OCI-LY7 (cell line): ENCODE measurements around the gene PPT2.

GRCh38 chr6:31724345-31724803 lies 1.2 kb downstream of the MPIG6B start:
- PRO-cap = no peak
- RAMPAGE, long total RNA = no peak

- PRO-cap = no peak
- RAMPAGE, long total RNA = no peak
These were observed 2.0 kb downstream of the VWA7 start for GRCh38 chr6:31775065-31775550.

- PRO-cap = no peak
- RAMPAGE, long total RNA = no peak
These were observed 4.7 kb downstream of the HSPA1A start for GRCh38 chr6:31819901-31820582.

DNA sequence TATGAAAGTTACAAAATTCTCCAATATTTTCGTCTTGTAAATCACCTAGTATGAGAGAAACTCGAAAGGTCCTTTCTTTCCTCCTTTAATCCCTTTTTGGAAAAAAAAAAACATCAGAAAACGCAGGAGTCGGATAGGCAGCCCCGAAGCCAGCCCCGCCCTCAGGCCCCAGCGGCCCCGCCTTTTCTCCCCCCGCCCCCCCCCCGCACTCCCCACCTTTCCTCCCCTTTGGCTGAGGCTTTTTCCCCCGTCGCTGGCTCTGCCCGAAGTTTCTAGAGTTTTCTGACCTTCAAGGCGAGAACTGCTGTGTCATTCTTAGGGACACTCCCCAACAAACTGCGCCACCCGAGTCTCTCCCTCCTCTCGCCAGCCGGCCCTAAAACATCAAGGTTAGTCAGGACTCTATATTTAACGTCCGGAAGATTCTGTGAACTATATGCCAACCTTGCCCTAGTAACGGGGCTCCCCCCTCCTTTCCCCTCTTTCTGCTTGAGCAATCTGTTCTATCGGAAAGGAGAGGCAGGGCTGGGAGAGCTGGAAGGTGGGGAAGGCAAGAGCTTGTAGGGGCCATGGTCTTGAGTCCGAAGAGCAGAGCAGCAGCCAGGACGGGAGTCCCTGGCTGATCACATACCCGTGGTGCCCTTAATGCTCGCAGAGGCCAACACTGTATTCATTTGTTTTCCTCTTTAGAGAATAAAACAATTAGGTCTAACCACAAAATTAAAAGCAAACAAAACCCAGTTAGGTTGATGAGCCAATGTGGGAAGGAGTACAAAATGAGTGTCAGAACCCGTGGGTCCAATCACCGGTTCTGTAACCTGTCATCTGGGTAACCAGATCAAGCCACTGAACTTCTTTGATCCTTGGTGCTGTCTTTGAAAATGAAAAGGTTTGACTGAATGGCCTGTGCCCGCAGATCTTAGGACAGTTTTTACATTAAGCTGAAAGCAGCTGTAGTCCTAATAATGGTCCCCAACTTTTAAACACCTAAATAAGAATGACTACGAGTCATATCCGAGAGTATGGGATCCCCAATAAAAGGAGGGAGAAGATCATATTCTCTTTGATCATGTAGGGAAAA lies 5.3 kb upstream of the HSPA1B start:
- PRO-cap = bidirectional peak, plus-strand start at position 240 of the sequence, minus-strand start outside the sequence
- RAMPAGE, long total RNA = no peak

GRCh38 chr6:31831044-31831453 lies 3.5 kb downstream of the HSPA1B start:
- PRO-cap = no peak
- RAMPAGE, long total RNA = no peak

DNA sequence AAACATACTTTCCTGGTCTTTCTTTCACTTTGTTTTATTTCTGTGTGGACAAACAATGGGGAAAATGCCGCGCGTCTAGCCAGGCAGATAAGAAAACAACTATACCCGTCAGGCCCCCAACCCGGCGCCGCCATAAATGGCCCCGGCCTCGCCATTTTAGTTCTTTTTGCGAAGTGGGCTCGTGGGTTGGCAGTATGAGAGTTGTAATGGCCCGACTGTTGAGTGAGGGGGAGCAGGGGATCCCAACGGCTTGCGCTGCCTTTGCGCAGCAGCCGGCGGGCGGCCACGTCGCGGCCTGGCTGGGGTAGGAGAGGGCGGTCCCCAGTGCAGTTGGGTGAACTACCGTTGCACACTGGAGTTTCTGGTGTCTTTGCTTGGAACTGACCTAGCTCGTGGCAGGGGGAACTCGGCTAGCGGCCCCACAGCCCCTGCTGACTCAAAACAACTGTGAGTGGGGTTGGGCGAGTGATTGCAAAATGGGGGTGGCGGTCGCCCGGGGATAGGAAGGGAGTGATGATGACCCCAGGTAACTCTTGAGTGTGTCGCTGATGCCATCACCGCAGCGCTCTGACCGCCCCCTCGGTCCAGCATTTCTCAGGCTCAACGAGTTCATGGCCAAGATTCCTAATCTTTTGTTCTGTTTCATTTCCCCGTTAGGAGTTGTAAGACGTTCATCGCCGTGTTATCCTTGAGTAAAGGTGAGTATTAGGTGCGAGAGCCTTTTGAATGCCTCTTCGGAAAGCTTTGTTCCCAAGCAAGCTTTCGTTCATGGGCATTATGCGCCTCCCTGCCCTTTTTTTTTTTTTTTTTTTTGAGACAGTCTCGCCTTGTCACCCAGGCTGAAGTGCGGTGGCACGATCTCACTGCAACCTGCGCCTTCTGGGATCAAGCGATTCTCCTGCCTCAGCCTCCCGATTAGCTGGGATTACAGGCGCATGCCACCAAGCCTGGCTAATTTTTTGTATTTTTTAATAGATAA lies 7.5 kb downstream of the HSPA1B start:
- PRO-cap = bidirectional peak, plus-strand start at position 164 of the sequence, minus-strand start outside the sequence; bidirectional peak, plus-strand start at position 510 of the sequence, minus-strand start at position 354 of the sequence
- RAMPAGE, long total RNA = no peak

DNA sequence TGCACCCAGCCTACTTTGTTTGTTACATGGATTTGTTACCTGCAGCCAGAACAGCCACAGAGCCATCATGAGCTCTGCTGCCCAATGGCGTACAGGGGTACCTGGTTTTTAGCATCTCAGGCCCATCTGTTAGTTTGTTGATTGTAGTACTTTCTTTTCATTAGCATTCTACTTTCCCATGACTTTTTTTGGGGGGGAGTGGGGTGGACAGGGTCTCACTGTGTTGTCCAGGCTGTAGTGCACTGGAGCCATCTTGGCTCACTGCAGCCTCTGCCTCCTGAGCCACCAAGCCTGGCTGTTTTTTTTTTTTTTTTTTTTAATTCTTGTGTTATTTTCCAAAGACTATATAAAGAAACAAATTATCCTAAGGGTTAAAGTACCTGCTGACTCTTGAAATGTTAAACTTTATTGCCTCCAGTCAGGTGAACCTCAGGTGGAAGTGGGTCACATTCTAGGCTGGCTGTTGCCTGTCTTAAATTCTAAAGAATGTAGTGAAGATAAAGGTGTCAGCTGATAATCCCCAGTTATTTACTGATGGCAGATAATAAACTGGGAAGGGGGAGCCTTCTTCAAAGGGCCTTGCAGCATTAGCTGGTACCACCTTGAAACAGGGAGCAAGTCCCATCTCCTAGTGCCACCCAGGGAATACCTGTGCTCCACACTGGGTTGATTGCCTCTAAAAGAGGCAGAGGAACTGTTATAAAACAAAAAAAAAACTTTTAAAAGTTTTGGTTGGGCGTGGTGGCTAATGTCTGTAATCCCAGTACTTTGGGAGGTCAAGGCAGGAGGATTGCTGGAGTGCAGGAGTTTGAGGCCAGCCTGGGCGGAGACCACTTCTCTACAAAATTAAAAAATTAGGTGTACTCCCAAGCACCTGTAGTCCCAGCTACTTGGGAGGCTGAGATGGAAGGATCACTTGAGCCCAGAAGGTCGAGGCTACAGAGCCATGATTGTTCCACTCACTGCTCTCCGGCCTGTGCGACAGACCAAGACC lies 15.0 kb downstream of the NEU1 start:
- PRO-cap = no peak
- RAMPAGE, long total RNA = no peak

- PRO-cap = no peak
- RAMPAGE, long total RNA = no peak
These were observed 7.9 kb downstream of the SLC44A4 start for GRCh38 chr6:31870407-31871688.

DNA sequence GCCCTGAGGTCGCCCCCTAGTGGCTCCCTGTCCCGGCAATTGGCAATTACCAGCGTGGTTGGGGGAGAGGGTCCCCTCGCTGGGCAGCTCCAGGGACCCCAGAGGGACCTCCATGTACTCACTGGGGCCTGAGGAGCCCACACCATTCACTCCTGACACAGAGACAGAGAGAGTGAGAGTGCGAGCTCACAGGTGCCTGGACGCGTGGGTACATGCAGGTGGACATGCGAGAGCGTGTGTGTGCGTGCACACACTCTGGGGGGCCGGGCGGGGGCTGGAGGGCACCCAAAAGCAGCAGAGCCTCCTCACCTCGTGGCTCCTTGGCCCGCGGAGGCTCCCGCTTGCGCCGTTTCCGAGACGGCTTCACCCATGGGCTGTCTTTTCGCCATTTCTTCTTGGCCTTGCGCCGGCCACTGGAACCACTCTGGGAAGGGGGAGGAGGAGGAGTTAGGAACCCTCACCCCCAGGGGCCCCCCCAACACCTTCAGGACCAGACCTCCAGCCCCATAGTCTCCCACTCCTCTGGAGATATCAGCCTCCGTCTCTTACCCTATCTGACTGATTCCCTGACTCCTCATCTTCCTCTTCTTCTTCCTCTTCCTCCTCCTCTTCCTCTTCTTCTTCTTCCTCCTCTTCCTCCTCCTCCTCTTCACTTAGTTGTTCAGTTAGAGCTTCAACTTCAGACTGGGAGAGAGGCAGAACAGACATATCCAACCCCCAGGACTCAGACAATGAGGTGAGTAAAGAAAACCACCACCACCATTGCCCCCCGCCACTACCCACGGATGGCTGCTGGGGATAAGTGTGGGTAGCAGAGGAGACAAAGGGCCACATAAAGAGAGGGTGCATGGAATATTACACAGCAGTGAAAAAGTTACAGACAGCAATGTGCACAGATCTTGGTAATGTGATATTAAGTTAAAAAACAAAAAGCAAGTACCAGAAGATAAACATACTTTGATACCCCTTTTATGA lies 8.3 kb downstream of the EHMT2 start:
- PRO-cap = no peak
- RAMPAGE, long total RNA = no peak

GRCh38 chr6:31900796-31901190 lies 1.1 kb downstream of the ZBTB12 start:
- PRO-cap = no peak
- RAMPAGE, long total RNA = no peak

DNA sequence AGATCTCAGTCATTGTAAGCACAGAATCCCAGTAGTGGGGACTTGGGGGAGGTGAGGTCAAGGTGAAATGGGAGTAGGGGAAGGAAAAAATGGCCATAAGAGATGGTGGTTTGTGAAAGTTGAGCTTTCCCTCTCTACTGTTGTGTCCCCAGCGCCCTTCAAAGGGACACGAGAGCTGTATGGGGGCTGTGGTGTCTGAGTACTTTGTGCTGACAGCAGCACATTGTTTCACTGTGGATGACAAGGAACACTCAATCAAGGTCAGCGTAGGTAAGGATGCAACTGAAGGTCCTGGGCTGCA lies 4.2 kb downstream of the CFB start:
- PRO-cap = no peak
- RAMPAGE, long total RNA = no peak

- PRO-cap = no peak
- RAMPAGE, long total RNA = no peak
These were observed 3.1 kb downstream of the DXO start for GRCh38 chr6:31968753-31969375.

GRCh38 chr6:32064668-32065230 lies 26.5 kb downstream of the CYP21A2 start:
- PRO-cap = no peak
- RAMPAGE, long total RNA = no peak

- PRO-cap = no peak
- RAMPAGE, long total RNA = no peak
These were observed 30.5 kb downstream of the CYP21A2 start for GRCh38 chr6:32068462-32069277.

DNA sequence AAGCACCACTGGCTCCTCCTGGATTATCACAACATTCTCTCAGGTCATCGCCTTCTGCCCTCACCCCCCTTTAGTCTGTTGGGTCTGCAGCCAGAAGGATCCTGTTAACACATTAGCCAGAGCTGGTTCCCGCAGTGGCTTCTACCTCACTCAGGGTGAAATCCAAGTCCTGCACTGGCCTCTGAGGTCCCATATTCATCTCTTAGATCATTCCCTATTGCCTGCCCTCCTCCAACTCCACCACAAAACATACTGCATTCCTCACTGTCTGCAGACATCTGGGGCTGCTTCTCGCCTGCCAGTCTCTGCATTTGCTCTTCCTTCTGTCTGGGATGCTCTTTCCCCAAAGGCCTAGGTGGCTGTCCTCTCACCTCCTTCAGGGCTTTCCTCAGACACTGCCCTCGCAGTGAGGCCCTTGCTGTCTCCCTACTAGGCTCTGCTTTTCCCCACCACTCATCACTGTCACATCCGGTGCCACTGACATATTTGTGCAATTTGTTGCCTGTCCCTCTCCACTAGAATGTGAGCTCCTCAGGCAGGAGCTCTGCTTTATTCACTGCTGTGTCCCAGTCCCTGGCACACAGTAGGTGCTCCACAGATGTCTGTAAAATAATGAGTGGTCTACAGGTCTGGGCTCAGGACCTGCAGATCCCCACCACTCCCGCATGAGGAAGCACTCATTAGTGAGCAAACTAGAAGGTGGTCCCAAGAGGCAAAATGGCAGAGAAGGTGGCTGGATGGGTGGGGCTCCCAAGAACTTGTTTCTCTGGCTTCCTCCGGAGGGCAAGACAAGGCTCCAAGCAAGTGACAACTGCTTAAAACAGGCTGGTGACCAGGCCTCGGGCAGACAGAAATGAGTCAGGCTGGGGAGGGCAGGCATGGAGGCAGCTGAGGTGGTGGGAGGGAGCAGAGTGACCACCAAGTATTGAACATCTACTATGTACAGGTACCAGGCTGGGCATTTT lies 33.7 kb downstream of the TNXB start:
- PRO-cap = no peak
- RAMPAGE, long total RNA = no peak

DNA sequence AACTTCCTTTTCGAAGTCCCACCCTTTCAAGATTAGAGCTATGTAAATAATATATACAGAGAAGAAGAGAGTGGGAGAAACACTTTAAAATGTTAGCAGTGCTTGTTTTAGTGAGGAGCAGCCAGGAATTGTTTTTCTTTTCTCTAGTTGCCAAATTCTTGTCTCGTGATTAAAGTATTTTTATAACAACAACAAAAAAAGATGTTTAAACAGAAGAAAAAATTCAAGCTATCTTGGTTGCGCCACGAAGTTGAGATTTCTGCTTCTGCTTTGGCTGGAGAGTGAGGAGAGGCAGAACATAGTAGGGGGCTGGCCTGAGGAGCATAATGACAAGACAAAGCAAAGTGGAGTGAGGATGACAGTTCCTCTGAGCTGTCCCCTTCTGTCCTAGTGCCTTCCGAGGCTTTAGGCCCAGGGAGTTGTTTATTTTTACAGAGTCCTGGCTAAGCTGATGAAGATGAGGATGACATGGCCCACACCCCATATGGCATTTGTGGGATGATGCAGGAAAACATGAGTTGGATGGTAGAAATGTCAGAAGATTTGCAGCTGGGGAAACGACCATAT lies 15.9 kb downstream of the TNXB start:
- PRO-cap = no peak
- RAMPAGE, long total RNA = no peak

- PRO-cap = no peak
- RAMPAGE, long total RNA = no peak
These were observed 4.5 kb downstream of the TNXB start for GRCh38 chr6:32104588-32105006.

DNA sequence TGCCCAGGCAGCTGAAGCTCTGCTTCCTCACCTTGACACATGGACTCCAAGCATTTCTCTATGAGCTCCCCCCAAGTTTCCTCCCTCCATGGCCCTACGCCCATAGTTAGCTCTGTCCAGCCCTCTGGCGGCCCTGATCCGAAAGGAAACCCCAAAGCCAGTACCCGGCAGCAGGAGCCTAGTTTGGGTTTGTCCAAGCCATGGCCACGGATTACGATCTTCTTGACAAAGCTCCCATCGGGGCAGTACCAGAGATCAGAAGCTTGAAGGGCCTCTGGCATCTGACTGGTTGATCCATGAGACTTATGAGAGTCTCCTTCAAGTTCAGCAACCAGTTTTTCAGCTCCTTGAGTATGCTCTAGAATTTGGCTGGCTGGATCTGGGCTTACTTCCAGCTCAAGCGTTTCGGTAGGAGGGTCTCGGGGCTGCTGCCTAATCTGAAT lies 825 bp downstream of the FKBPL start:
- PRO-cap = no peak
- RAMPAGE, long total RNA = no peak

- PRO-cap = bidirectional peak, plus-strand start at chr6:32154076, minus-strand start at chr6:32153734
- RAMPAGE, long total RNA = no peak
These were observed at the start of gene PPT2 for GRCh38 chr6:32153685-32154307. PPT2 (plus strand) TSS chr6:32154141.

DNA sequence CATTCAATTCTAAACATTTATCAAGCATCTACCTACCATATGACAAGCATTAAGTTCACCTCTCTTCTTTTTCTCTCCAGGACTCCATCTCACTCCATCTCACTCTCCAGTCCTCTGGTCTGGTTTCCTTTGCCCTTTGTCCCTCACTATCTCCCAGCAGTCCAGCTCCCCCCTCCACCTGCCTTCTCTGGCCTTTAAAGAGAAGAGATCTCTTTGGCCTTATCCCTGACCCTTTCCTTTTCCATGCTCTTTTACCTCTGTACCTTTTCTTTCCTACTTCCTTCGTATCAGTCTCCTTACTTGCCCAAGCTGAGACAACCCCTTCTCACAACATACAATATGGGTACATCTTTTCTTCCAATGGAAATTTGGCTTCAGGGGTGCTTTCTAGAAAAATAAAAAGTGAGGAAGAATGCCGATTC lies 601 bp upstream of the AGPAT1 start:
- PRO-cap = no peak
- RAMPAGE, long total RNA = no peak